ENCODE data around the genes TAS2R20, ETV6 and LRP6.

DNA sequence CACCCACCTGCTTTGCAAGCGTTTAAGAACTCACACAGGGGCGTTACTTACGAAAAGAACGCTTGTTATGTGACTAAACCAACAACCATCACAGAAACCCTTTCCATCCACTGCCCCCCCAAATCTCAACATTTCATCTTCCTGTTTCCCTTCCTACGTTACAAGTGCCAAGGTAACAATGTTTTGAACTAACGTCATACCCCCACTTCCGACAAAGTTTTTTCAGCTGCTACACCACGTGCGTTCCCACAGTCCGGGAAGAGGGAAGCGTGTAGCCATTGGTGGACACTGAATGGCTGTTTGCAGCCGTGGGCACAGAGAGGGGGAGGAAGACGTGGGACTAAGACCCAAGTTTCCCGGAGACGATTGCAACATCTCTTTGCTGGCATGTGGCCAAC, 1.3 kb downstream of the YBX3 start:
- PRO-cap = bidirectional peak, plus-strand start at position 315 of the sequence, minus-strand start at position 32 of the sequence
- RRBS, 2 experiments = 0 to 3% methylated on average over 2 to 4 of the region's 15 CpGs

DNA sequence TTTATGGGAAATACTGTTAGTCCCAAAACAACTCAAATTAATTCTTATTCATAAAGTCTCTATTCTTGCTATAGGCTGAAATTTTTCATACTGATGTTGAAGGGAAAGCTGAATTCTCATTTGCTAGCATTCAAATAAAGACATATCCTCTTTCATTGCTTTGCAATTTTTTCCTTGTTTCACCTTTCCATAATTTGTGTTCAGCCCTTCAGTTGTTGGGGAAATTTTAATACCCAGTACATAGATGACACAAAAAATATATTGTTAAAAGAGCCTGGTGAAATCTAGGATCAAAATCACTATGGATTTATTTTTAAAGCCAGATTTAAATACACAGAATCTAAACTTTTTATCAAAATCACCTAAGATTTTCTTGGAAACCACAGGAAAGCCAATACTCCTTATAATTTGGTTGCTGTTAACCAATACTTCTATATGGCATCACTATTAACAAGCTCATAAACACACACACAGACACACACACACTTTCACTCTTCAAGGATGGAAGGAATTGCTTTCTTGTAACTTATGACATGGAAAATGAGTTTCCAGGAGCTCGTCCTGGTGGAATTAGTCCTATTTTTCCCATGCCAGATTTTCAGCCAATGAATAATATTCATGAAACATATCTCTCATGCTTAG, at the start of gene TAS2R20:
Gene TAS2R20, minus strand, starts transcription at position 237 of the 642 bp plus-strand sequence.
- PRO-cap = no peak
- RRBS, 2 experiments = no CpG with 5 or more reads among the region's 1 CpG

- PRO-cap = unidirectional peak, plus-strand start at chr12:11172161
- RRBS, 2 experiments = no CpG with 5 or more reads among the region's 10 CpGs
These were observed 1.2 kb downstream of the SMIM10L1 start for GRCh38 chr12:11172036-11172704.

GRCh38 chr12:11378267-11378698, 17.1 kb downstream of the PRB2 start:
- PRO-cap = no peak

- PRO-cap = bidirectional peak, plus-strand start at chr12:11650220, minus-strand start at chr12:11650061
- RRBS, 2 experiments = 1 to 3% methylated on average over 36 to 40 of the region's 80 CpGs
These were observed at the start of gene ETV6 for GRCh38 chr12:11649489-11650361. TSS of gene ETV6 (plus strand) at chr12:11649674.

- PRO-cap = no peak
- RRBS, 2 experiments = no CpG with 5 or more reads among the region's 20 CpGs
These were observed 3.0 kb downstream of the ETV6 start for GRCh38 chr12:11652171-11653176.

DNA sequence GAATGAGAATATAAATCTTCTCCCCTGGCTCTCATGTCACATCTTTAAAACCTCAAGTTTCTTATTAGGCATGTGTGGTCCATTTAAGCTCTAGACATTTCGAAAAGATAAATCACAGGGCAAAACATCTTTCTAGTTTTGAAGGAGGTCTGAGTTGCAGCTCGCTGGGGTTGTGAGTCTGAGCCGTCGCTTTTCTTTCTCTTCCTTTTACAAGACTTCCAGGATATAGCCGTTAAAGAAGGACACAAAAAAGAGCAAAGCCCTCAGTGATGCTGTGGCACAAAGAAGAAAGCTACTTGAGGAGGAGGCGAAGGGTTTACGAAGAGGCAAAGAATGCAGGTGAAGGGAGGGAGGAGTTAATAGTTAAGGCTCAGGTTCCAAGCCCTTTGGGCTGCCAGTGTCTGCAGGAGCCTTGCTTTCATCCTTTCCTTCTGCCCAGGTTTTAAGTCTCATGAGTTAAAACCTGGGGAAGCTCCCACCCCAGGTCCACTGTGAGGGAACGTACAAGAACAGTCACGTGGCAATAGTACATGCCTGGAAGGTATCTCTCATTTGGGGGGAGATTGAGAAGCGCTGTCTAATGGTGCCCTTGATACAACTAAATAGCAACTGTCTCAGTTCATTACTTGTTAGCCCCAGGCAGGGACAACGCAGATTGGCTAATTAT, 94.3 kb downstream of the ETV6 start:
- PRO-cap = no peak
- RRBS, 2 experiments = no CpG with 5 or more reads among the region's 11 CpGs

GRCh38 chr12:11754023-11754342, 104.5 kb downstream of the ETV6 start:
- PRO-cap = no peak
- RRBS, 2 experiments = no CpG with 5 or more reads among the region's 3 CpGs

- PRO-cap = no peak
- RRBS, 2 experiments = no CpG with 5 or more reads among the region's 6 CpGs
These were observed 133.6 kb downstream of the ETV6 start for GRCh38 chr12:11782712-11783792.

- PRO-cap = no peak
- RRBS, 2 experiments = no CpG with 5 or more reads among the region's 10 CpGs
These were observed 146.3 kb downstream of the ETV6 start for GRCh38 chr12:11795512-11796402.

DNA sequence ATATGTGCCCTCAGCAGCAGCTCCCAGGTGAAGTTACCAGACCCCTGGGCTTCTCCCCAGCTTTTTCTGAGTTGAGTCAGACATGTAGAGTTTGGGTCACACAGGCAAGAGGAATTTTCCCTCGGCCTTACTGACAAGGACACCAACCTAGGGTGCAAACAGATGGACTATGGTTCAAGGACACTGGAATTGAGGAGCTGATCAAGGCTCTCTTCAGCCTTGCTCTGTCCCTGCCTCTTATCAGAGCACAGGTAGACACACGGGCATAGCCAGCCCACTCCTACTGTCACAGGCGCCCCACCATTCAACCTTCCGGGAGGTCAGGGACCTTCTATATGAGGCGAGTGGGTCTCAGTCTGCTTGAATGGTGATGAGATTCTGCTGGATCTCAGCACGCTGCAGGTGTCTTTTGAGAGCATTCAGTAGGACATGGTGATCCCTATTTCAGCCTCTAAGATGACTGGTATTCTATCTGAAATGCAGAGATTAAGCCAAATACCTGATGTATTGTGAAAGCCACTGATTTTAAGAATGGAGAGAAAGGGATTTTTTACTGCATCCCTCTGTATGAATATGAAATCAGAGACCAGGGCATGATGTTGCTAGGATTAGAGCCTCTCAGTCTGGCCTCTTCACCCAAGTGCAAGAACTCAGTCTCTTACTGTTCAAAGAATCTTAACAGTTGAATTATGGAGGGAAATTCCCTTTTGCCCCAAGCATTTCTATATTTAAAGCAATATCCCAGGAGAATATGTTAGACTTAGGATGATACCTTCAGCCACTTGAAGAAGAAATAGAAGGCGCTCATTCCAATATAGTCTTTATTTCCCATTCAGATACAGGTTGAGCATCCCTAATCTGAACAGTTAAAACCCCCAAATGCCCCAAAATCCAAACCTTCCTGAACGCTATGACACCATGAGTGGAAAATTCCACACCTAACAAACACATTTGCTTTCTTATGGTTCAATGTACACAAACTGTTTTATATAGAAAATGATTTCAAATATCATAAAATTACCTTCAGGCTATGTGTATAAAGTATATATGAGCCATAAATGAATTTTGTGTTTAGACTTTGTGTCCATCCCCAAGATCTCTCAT, 177.7 kb upstream of the BCL2L14 start:
- PRO-cap = no peak
- RRBS, 2 experiments = no CpG with 5 or more reads among the region's 8 CpGs

DNA sequence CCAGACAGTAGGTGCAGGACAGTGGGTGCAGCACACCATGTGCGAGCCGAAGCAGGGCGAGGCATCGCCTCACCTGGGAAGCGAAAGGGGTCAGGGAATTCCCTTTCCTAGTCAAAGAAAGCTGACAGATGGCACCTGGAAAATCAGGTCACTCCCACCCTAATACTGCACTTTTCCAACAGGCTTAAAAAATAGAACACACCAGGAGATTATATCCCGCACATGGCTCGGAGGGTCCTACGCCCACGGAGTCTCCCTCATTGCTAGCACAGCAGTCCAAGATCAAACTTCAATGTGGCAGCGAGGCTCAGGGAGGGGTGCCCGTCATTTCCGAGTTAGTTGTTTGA, 161.5 kb upstream of the BCL2L14 start:
- PRO-cap = no peak
- RRBS, 2 experiments = no CpG with 5 or more reads among the region's 12 CpGs

DNA sequence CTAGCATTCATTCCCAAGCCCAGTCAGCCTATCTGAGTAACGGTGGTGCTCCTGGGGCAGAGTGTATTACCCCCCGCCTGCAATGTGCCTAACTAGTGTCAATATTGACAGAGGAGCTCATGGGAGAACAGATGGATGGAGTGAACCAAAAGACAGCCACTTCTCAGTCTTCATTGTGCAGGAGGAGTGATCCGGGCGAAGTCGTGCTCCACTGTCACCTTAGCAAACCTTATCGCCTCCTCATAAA, 126.8 kb upstream of the BCL2L14 start:
- PRO-cap = no peak
- RRBS, 2 experiments = no CpG with 5 or more reads among the region's 6 CpGs

GRCh38 chr12:12265993-12266341, 877 bp downstream of the LRP6 start:
- PRO-cap = no peak
- RRBS, 2 experiments = no CpG with 5 or more reads among the region's 13 CpGs

- PRO-cap = bidirectional peak, plus-strand start at chr12:12266779, minus-strand start at chr12:12266672; bidirectional peak, plus-strand start at chr12:12267009, minus-strand start at chr12:12266867; bidirectional peak, plus-strand start at chr12:12267367, minus-strand start at chr12:12267187
- RRBS, 2 experiments = 1 to 2% methylated on average over 28 to 36 of the region's 103 CpGs
These were observed at the start of gene LRP6 for GRCh38 chr12:12266342-12267458. TSS of gene LRP6 (minus strand) at chr12:12267044.

GRCh38 chr12:12342800-12343415, 7.1 kb downstream of the MANSC1 start:
- PRO-cap = no peak
- RRBS, 2 experiments = no CpG with 5 or more reads among the region's 3 CpGs

DNA sequence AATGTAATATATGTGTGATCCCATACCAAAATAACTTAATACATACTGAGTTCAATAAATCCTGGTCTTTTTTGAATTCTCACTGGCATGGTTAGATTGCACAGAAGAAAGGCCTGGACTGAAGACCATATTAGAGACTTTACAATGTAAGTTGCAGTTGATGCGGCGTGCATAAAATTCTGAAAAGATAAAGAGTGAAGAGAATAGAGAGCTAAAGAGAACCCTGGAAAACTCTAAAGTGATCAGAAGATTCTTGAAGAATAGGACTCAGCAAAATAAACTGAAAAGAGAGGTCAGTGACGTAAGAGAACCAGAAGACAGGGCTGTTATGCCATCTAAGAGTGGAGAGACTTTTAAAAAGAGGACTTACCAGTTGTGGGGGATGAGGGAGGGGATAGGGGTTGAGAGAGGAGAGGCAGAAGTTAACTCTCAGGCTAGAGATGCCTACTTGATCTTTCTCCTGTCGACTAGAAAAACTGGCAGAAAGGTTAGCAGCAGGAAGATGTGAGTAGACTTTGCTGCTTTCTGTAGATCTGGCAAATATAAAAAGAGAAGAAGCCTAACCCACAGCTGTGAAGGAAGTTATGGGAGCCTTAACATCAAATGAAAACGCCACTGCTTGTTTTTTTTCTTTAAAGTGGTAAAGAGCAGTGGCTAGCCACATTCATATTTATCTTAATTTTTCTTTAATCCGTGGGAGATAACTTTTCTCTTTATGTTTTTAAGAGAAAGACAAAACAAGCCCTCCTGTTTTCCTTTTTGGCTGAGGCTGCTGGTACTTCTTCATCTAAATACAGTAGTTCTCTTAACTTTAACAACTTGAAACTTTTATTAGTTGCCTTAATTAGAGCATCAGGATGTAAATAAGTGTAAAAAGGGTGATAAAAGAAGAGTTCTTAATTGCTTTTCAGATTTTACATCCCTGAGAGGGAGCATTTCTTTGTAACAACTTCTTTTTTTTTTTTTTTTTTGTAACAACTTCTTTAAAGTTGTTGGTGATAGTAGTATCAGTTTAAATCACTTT, 10.8 kb downstream of the CREBL2 start:
- PRO-cap = no peak
- RRBS, 2 experiments = no CpG with 5 or more reads among the region's 6 CpGs

- PRO-cap = bidirectional peak, plus-strand start at chr12:12683909, minus-strand start at chr12:12683907
- RRBS, 2 experiments = no CpG with 5 or more reads among the region's 3 CpGs
These were observed 12.3 kb downstream of the GPR19 start for GRCh38 chr12:12683580-12684169.

DNA sequence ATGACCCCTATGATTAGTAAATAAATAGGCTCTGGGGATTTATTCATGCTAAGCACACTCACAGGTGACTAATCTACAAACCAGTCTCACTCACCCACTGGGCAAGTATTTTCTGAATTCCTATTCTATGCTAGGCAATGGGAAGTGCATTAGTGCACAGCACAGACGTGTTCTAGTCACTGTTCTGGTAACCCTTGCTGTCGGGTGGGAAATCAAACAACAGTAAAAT, 8.6 kb upstream of the DDX47 start:
- PRO-cap = no peak
- RRBS, 2 experiments = no CpG with 5 or more reads among the region's 2 CpGs

- PRO-cap = no peak
- RRBS, 2 experiments = no CpG with 5 or more reads among the region's 2 CpGs
These were observed 25.2 kb downstream of the DDX47 start for GRCh38 chr12:12838457-12838708.